ENCODE measurements around a stretch of chr1.

DNA sequence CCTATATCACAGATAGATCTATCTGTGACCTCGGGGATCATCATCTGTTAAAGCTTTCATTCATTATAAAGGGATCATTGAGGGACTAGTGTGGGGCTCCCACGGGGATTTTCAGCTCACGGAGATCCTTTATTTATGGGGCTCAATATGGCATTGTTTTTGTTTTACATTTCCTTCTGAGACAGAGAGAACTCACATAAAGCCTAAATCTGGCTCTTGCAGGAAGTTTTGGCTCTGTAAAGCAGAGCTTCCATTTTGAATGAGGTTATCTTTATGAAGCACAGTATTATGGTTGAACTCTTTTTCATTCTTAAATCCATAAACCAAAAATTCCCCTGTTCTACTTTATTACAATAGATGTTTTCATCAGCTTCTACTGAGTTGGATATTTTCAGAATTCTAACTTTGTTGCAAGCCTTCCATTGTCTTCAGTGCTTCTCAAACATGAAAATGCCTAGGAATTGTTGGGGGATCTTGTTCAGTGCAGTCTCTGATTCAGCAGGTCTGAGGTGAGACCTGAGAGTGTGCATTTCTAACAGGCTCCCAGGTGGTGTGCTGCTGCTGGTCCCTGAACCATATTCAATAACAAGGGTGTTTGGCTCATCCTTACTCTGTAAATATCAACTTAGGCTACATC, 59.4 kb upstream of the GPR88 start:
- PRO-cap, 8 experiments: no peak in any of the 8 experiments

DNA sequence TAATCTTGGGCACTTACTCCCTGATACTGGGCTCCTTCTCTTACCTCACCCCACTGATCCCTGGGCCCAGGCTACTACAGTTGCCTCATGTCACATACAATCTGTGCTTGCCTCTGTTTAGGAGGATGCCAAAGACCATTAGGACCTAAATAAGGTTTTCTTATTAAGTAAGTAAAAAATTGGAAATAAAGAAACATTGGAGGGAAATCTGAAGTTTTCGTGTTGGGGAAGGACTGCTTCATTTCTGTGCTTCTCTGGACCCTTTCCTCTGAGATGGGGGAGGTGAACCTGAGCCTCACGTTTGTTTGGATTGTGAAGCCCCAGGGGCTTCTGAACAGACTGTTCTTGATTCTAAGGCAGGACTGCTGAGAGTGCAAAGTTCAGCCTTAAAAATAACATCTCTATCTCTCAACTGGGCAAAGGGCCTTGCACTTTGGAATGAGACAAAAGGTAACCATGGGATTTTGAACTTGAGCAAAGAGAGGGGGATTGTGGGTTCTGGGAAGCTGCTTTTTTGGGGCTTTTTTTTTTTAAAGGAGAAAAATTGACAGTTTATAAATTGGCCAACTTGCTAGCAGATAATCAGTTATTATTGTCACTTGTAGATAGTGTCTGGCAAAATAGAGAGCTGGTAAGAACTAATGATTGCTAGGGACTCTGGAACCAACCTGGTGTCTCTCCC, 45.0 kb downstream of the GPR88 start:
- PRO-cap, 8 experiments: no peak in any of the 8 experiments

DNA sequence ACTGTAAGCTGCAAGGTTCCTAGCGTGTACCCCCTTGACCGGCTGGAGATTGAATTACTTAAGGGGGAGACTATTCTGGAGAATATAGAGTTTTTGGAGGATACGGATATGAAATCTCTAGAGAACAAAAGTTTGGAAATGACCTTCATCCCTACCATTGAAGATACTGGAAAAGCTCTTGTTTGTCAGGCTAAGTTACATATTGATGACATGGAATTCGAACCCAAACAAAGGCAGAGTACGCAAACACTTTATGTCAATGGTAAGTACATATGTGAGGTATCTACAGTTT, 11.7 kb downstream of the VCAM1 start:
- PRO-cap, 8 experiments: no peak in any of the 8 experiments

DNA sequence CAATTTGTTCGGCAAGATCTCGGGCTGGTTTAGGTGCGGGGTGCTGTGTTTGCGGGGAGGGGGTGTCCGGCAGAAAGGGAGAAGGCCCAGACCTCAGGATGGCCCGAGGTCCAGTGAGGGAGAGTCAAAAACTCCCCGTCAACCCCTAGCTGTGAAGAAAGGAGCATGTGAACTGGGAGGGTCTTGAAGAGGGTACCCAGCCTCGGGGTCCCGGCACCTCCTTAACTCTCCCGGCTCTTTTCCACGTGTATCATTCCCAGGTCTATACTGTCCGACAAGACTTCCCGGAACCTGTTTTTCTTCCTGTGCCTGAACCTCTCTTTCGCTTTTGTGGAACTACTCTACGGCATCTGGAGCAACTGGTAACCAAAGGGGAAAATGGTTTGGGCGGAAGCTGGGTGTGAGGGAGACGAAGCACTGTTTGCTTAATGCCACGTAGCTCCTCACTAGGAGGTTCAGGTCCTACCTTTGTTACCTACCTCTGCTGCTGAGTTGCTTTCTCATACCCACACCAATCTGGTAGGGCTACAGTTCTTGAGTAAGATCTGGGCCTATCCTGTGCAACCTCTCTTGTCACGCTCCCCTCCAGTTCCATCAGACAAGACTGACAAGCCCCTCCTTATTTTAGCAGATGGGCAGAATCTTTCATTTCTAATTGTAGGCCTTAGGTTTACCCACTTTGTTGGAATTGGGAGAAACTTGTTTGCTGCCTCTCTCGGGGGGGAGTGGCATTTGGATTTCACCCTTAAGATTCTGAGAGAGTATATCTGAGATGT, 608 bp downstream of the SLC30A7 start:
- PRO-cap, 8 experiments: peak in 8 of 8 experiments; most common plus-strand start position 379 of the sequence (in 4); most common minus-strand start position 448 of the sequence (in 8)

- PRO-cap, 8 experiments: no peak in any of the 8 experiments
Measured at GRCh38 chr1:100974545-100975671, 50.7 kb downstream of the DPH5 start.

DNA sequence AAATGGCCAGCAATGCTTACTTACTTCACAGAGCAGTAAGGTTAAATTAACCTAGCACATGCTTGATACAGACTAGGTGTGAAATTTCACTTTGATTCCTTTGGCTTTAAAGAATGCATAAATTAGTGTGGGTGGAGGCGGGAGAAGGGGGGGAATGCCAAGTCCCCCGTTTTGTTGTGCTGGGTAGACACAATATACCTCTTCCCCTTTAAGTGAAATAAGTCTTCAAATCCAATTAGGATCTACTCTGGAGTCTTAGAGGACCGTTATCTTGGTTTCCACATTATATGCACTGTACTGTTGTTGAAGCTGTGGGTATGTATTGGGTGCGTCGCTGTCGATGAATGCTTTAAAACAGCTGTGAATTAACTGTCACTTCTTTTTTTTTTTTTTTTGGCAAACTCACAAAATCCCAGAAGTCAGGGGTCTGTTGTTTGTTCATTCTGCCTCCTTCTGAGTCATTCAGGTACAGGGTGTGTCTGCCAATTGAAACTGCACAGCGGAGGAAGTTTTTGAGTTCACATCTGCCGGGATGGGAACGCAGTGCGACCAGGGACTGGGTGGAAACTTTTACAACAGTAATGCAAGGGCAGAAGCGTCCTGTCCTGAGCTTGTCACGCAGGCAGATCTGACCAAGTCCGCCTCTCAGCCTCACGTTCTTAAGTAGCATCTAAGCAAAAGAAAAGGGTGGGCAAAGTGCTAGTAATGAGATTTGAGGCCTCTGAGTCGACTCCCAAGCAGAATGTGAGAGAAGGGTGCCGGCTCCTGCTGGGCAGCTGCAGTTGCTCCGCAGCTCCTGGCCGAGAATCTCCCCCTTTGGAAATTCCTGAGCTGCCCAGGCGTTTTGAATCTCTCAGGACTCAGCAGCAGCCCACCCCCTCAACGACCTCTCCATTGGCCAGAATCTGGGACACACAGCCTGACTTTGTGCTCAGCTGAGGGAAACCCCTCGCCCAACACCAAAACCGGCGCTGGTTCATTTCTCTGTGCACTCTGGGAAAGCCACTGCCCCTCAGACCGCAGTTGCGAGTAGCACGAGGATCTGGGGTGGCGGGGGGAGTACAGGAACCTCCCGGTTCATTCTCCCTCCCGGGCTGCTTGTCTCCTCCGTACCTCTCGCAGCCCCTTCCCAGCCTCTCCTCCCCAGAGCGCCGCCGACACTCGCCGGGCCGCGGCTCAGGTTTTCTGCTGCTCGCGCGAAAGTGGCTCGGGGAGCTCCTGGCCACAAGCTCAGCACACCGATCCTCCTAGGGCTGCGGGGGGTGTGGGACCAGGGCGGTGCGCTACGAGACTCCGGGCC, 1.2 kb upstream of the S1PR1 start:
- PRO-cap, 8 experiments: peak in 8 of 8 experiments; most common plus-strand start position 521 of the sequence (in 7); most common minus-strand start position 1,187 of the sequence (in 6)

GRCh38 chr1:101236512-101236735, 395 bp upstream of the S1PR1 start:
- PRO-cap, 8 experiments: peak in 8 of 8 experiments; most common minus-strand start chr1:101236616 (in 4)

DNA sequence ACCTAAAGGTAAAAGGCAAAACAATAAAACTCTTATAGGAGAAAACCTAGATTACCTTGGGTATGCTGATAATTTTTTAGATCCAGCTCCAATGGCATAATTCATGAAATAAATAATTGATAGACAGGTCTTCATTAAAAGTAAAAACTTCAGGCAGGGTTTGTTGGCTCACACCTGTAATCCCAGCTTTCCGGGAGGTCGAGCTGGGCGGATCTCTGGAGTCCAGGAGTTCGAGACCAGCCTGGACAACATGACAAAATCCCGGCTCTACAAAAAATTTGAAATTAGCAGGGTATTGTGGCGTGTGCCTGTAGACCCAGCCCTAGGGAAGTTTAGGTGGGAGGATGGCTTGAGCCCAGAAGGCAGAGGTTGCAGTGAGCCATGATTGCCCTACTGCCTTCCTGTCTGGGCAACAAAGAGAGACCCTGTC, 239.1 kb downstream of the AMY1C start:
- PRO-cap, 8 experiments: no peak in any of the 8 experiments

- PRO-cap, 8 experiments: no peak in any of the 8 experiments
Measured at GRCh38 chr1:104407731-104408053, 658.0 kb downstream of the AMY1C start.

DNA sequence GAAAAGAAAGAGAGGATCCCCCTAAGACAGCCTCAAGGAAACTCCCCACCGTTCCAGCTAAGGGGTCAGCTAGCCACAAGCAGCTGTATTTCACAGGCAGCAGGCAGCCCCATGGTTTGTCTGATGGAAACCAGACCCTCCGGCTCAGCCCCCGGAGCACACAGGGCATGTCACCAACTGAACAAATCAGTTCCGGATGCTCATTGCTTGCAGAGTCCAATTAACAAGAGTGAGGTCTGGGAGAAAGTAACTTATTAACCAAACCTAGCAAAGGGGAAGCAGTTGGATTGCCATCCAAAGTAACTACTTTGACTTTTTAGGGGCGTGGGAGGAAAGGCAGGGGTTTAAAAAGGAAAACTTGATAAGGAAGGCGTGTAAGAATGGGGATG, 1423.8 kb upstream of the PRMT6 start:
- PRO-cap, 8 experiments: no peak in any of the 8 experiments

DNA sequence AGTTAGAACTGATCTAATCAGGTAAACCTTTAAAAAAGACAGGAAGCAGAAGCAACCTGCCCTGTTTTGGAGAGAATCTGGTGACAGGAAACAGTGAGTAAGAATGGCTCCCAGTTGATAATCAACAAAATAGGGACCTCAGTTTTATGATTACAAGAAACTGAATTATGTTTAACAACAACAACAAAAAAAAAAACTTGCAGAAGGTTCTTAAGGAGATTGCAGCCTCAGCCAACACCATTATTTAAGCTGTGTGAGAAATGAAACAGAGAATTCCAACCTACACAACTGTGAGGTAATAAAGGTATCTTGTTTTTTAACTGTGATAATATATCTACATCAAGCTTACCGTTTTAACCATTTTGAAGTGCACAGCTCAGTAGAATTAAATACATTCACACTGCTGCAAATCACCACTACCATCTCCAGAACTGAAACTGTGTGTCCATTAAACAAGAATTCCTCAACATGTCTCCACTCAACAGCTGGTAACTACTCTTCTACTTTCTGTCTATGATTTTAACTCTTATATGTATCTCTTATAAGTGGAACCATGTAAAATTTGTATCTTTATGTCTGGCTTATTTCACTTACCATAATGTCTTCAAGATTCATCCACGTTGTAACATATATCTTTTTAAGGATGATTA, 608.6 kb upstream of the PRMT6 start:
- PRO-cap, 8 experiments: peak in 1 of 8 experiments; most common plus-strand start position 269 of the sequence (in 1)

DNA sequence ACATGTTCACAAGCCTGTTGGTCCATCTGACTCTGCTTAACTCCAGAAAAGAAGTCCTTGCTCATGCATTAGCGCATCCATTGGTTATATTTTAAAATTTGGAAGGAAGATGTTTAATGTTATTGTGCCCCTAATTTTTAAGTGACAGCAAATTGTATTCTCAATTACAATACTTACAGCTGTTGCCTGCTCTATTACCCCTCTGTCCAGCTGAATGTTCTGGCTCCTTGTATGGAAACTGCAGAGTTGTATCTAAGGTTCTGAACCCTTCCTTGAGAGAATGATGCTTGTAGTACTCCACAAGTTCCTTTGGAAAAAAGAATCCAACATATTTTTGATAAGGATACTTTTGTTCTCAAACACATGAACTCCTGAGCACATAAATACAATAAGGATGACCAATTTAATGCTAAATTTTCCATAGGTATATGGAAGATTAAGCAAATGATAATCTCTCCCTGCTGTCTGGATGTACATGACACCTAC, 368.9 kb downstream of the VAV3 start:
- PRO-cap, 8 experiments: no peak in any of the 8 experiments

- PRO-cap, 8 experiments: peak in 3 of 8 experiments; most common minus-strand start chr1:108057681 (in 3)
Measured at GRCh38 chr1:108057499-108058110, 92.6 kb upstream of the VAV3 start.

GRCh38 chr1:108165442-108166369, 34.4 kb downstream of the SLC25A24 start:
- PRO-cap, 8 experiments: no peak in any of the 8 experiments

DNA sequence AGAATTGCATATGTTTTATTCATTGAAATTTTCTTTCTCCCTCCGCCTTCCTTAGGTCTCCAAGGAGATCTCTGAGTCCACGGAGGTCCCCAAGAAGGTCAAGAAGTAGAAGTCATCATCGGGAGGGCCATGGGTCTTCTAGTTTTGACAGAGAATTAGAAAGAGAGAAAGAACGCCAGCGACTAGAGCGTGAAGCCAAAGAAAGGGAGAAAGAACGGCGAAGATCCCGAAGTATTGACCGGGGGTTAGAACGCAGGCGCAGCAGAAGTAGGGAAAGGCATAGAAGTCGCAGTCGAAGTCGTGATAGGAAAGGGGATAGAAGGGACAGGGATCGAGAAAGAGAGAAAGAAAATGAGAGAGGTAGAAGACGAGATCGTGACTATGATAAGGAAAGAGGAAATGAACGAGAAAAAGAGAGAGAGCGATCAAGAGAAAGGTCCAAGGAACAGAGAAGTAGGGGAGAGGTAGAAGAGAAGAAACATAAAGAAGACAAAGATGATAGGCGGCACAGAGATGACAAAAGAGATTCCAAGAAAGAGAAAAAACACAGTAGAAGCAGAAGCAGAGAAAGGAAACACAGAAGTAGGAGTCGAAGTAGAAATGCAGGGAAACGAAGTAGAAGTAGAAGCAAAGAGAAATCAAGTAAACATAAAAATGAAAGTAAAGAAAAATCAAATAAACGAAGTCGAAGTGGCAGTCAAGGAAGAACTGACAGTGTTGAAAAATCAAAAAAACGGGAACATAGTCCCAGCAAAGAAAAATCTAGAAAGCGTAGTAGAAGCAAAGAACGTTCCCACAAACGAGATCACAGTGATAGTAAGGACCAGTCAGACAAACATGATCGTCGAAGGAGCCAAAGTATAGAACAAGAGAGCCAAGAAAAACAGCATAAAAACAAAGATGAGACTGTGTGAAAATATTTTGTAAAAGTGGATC, 7.3 kb downstream of the PRPF38B start:
- PRO-cap, 8 experiments: peak in 2 of 8 experiments; most common plus-strand start position 682 of the sequence (in 2)

GRCh38 chr1:108961270-108961549, 2.1 kb downstream of the CLCC1 start:
- PRO-cap, 8 experiments: no peak in any of the 8 experiments

DNA sequence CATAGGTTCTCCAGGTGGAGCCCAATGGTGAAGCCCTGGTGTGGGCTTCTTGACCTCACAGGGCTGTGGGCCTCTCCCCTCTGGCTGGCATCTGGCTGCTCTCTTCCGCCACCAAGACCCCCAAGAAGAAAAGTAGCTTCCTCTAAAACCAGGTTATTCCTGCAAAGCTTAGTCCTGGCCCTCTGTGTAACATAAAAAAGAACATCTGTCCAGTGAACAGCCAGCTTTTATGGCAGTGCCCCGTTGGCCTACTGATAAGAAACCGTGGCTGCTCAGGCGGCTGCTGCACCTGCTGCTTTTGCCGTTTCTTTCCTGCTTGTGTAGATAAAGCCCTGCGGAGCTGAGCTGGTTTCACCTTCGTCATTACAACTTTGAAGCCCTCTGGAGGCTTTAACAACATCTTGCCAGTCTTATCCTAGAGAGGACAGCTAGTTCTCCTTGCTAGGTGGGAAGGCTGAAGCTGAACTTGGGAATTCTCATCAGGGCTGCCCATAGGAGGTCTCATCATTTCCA, 20.5 kb downstream of the ELAPOR1 start:
- PRO-cap, 8 experiments: no peak in any of the 8 experiments

- PRO-cap, 8 experiments: no peak in any of the 8 experiments
Measured at GRCh38 chr1:109185315-109186562, 28.0 kb upstream of the SARS1 start.

DNA sequence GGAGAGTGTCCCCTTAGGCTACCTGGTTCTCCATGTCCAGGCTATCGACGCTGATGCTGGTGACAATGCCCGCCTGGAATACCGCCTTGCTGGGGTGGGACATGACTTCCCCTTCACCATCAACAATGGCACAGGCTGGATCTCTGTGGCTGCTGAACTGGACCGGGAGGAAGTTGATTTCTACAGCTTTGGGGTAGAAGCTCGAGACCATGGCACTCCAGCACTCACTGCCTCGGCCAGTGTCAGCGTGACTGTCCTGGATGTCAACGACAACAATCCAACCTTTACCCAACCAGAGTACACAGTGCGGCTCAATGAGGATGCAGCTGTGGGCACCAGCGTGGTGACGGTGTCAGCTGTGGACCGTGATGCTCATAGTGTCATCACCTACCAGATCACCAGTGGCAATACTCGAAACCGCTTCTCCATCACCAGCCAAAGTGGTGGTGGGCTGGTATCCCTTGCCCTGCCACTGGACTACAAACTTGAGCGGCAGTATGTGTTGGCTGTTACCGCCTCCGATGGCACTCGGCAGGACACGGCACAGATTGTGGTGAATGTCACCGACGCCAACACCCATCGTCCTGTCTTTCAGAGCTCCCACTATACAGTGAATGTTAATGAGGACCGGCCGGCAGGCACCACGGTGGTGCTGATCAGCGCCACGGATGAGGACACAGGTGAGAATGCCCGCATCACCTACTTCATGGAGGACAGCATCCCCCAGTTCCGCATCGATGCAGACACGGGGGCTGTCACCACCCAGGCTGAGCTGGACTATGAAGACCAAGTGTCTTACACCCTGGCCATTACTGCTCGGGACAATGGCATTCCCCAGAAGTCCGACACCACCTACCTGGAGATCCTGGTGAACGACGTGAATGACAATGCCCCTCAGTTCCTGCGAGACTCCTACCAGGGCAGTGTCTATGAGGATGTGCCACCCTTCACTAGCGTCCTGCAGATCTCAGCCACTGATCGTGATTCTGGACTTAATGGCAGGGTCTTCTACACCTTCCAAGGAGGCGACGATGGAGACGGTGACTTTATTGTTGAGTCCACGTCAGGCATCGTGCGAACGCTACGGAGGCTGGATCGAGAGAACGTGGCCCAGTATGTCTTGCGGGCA, 2.6 kb downstream of the CELSR2 start:
- PRO-cap, 8 experiments: no peak in any of the 8 experiments

DNA sequence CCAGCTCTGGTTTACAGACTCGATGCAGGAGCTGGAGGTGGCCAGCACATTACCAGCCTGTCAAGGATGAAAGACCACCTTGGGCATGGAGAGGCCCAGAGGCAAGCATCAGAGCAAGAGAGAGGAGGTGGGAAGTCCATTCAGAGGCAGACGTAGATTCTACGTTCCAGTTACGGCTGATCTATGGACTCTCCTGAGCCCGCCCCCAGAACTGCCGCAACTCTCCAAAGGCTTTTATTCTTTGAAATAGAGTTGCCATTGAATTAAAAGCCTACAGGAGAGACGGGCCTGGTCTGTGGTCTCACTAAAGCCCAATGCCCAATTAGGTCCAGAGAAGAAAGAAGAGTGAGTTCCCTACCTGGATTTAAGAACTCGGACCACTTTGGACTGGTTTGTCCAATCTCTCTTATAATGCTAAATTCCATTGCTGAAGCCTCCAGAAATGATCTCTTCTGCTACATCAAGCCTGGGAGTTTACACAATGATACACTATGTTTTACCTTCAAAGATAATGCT, 4.1 kb upstream of the MYBPHL start:
- PRO-cap, 8 experiments: no peak in any of the 8 experiments